ENCODE results near the gene SDHAF2.

DNA sequence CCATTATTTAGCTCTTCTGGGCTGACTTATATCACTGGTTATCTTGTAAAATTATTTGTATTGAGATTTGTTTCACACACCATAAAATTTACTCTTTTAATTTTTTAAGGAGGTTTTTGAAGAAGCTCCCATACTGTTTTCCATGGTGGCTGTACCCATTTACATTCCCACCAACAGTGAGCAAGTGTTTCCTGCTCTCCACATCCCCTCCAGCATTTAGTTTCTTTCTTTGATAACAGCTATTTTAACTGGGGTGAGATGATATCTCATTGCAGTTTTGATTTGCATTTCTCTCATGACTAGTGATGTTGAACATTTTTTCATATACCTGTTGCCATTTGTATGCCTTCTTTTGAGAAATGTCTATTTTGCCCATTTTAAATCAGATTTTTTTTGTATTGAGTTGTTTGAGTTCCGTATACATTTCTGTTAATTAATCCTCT lies 13.5 kb upstream of the MS4A12 start:
- PRO-cap, result no peak
- RAMPAGE, long total RNA, result no peak

- PRO-cap, result no peak
- RAMPAGE, long total RNA, result no peak
Observed at GRCh38 chr11:60498830-60499430, 6.4 kb downstream of the MS4A12 start.

GRCh38 chr11:60683753-60684238 lies 15.6 kb upstream of the MS4A8 start:
- PRO-cap, result no peak
- RAMPAGE, long total RNA, result no peak

DNA sequence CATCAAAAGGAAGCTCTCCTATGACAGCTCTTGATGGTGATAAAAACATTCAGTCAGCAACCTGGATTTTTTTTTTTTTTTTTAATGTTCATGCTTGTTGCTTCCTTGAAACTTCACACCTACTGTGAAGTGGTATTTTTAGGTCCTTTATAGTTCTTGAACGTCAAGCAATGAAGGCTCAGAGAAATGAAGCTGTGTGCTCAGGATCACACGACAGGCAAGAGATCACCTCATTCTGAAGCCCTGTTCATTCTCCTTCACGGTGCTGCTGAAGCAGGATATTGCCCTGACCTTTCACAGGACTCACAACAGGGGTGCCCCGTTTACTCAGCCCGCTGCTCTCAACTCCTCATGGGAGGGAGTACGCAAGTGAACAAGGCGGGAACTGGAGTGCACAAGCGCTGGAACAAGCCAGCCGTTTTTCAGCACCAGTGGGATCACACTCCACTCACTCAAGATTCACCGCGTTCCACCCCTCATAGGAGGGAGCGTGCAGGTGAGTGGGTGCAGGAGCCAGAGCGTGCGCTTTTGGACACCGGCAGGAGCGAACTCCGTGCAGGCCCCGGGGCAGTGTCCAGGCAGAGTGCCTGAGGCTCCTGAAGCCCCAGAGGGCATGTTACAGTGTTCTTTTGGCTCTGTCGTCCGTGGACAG lies 1.5 kb upstream of the TMEM109 start:
- PRO-cap, result no peak
- RAMPAGE, long total RNA, result no peak

DNA sequence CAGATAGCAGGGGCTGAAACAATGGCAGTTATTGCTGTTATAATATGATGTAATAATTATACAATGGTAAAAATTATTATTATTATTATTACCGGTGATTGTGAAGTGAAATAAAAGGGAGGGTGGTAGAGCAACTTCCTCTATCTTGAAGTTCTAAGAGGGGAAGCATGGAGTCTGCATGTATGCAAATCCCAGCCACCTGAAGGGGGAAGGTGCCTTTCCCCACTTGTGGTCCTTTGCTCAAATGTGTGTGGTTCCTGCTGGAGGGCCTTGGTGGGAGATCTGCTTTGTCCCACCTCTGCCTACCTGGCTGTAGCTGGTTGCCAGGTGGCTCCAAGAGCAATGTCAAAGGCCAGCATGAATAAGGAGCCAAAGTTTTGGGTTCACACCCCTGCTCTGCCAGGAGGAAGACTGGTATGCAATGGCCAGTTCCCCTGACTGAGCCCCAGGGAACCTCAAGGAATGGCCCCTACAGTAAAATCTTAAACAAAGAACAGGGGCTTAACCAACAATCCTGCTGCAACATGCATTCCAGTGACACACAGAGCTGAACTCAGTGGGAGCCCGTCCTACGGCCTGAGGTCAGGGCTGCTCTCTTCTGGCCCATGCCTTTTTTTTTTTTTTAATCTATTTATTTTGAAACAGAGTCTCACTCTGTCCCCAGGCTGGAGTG lies 8.4 kb downstream of the TMEM132A start:
- PRO-cap, result unidirectional peak, minus-strand start at position 413 of the sequence
- RAMPAGE, long total RNA, result no peak

GRCh38 chr11:60938175-60938661 lies 13.8 kb downstream of the SLC15A3 start:
- PRO-cap, result no peak
- RAMPAGE, long total RNA, result no peak

DNA sequence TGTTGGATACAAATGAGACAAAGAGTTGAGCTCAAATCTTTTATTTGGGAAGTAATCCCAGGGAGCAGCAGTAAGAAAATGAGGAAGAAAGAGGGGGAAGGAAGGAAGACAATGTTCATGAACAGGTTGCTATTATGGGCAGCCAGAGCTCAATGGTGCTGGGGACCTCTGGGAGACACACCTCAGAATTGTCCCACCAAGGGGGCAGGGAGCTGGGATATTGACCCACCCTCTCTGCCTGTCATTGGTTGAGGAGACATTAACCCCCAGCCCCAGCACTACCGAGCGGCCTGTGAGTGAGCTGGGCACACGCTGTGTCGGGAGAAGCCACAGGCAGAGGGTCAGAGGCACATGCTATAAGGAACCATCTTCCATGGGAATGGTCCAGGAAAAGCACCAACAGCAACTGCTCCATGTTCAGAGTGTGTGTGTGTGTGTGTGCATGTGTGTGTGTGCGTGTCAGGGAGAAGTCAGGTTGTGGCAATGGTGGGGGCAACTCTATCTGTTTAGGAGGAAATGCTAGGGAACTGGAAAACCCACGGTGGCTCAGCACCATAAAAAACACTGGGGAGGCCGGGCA lies 49.1 kb downstream of the CD6 start:
- PRO-cap, result no peak
- RAMPAGE, long total RNA, result no peak

- PRO-cap, result bidirectional peak, plus-strand start at chr11:61021844, minus-strand start at chr11:61021724
- RAMPAGE, long total RNA, result no peak
Observed at GRCh38 chr11:61021319-61022332, 50.1 kb downstream of the CD6 start.

DNA sequence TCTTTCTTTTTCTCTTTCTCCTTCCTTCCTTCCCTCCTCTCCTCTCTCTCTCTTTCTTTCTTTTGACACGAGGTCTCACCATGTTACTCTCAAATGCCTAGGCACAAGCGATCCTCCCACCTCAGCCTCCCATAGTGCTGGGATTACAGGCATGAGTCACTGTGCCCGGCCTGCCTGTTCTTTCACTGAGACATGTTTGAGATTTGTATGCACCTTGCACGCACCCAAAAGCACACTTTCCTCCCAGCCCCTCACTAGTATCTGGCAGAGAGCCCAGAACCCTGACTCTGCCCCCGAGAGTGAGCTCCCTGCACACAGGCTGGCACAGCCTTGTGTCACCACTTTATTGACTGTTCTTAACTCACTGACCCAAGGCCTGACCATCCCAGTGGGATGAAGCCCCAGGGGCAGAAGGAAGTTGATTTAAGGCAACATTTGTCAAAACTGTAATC lies 56.9 kb downstream of the CD6 start:
- PRO-cap, result no peak
- RAMPAGE, long total RNA, result no peak

- PRO-cap, result no peak
- RAMPAGE, long total RNA, result no peak
Observed at GRCh38 chr11:61042978-61043653, 59.2 kb upstream of the CD5 start.

GRCh38 chr11:61102650-61103611 lies 642 bp downstream of the CD5 start:
- PRO-cap, result no peak
- RAMPAGE, long total RNA, result no peak

DNA sequence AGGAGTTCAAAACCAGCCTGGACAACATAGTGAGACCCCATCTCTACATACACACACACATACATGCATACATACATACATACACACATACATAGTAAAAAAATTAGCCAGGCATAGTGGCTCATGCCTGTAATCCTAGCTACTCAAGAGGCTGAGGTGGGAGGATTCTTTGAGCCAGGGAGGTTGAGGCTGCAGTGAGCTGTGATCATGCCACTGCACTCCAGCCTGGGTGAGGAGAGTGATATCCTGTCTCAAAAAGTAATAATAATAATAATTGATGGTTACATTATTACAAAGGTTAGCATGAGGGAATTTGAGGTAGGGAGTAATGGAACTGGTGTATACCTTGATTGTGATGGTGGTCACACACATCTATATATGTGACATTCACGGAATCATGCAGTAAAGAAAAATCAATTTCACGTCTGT lies 12.1 kb downstream of the CD5 start:
- PRO-cap, result no peak
- RAMPAGE, long total RNA, result no peak

GRCh38 chr11:61164087-61164827 lies 3.0 kb upstream of the VPS37C start:
- PRO-cap, result no peak
- RAMPAGE, long total RNA, result no peak

- PRO-cap, result no peak
- RAMPAGE, long total RNA, result no peak
Observed at GRCh38 chr11:61164828-61165397, 3.7 kb upstream of the VPS37C start.

DNA sequence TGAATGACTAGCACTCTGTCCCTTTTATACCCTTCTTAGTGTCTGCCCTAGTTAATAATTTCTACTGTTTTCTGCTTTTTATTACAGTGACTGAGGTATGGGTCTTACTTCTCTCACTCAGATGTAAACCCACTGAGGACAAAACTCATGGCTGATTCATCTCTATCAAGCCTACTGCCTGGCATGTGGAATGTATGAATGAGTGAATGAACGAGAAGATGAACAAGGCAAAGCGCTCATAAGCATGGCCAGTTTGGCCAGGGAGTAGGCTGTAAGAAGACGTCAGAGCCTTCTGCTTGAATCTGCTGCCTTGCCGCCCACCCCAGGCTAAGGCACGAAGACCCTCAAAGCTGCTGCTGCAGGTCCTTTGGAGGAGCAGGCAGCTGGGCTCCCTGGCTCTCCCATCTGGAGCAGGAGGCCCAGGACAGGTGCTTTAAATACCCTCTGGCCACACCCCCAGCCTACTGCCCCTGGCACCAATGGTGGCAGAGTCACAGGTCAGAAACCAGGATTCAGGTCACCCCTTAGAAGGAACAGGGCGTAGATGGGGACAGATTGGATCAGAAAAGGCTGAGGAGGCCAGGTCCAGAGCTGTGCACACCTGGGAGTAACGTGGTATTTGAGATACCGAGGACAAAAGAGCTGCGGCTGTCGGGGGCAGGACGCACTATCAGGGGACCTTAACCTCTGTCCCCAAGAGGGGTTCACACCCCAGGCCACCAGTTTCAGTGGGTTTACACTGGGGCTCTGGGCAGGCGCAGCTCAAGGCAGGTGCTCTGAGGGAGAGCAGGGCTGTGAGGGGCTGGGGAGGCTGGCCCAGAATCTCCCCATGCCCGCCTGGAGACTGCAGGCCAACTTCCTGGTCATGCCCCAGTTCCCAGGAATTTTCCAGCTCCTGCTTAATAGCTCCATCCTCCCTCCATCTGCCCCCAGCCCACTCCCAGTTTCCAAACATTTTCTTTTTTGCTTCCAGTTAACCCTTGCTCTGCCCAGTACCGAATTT lies 7.9 kb upstream of the PGA3 start:
- PRO-cap, result no peak
- RAMPAGE, long total RNA, result no peak

- PRO-cap, result no peak
- RAMPAGE, long total RNA, result no peak
Observed at GRCh38 chr11:61369353-61370150, 7.4 kb downstream of the TMEM138 start.

GRCh38 chr11:61417564-61417952 lies 12.2 kb downstream of the CPSF7 start:
- PRO-cap, result no peak
- RAMPAGE, long total RNA, result no peak

- PRO-cap, result bidirectional peak, plus-strand start at chr11:61430134, minus-strand start at chr11:61429922; bidirectional peak, plus-strand start at chr11:61430351, minus-strand start at chr11:61430391
- RAMPAGE, long total RNA, result start-site peak on the minus strand at chr11:61429934-61429996, 1,664 and 428 reads in 2 replicates
Observed at GRCh38 chr11:61429632-61430742, at the start of gene SDHAF2. Gene SDHAF2 (plus strand): TSS chr11:61430124.

DNA sequence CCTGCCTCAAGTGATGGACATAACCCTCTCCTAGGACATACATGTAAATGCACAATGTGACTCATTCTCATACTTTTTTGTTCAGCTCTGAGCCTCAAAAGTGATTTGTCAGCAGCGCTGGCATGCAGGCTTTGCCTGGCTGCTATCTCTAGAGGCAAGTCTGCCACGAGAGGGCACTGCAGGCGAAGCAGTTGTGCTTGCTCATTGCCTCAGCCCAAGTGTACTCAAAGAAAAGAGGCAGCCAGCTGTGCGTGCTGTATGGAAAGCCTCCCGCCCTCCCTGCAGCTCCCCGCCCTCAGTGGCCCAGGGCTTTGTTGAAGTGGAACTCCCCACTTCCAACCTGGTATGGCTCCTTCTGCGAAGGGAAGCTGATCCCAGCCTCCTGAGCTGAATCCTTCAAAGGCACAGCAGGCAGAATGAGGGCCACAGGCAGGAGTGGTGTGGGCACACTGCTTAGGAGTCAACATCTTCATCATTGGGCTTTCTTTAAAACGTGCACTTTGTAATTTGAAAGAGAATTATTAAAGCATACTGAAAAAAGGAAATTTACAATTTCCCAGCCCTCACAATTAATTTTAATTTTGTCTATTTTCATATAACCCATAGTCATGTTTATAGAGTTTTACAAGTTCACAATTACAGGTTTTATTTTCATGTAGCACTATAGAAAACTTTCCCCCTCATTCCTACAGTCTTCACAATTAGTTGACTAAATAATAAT lies 16.4 kb downstream of the SDHAF2 start:
- PRO-cap, result unidirectional peak, plus-strand start at position 332 of the sequence
- RAMPAGE, long total RNA, result no peak

- PRO-cap, result no peak
- RAMPAGE, long total RNA, result no peak
Observed at GRCh38 chr11:61510599-61511452, 2.3 kb downstream of the LRRC10B start.